ENCODE measurements around a stretch of chr10.

DNA sequence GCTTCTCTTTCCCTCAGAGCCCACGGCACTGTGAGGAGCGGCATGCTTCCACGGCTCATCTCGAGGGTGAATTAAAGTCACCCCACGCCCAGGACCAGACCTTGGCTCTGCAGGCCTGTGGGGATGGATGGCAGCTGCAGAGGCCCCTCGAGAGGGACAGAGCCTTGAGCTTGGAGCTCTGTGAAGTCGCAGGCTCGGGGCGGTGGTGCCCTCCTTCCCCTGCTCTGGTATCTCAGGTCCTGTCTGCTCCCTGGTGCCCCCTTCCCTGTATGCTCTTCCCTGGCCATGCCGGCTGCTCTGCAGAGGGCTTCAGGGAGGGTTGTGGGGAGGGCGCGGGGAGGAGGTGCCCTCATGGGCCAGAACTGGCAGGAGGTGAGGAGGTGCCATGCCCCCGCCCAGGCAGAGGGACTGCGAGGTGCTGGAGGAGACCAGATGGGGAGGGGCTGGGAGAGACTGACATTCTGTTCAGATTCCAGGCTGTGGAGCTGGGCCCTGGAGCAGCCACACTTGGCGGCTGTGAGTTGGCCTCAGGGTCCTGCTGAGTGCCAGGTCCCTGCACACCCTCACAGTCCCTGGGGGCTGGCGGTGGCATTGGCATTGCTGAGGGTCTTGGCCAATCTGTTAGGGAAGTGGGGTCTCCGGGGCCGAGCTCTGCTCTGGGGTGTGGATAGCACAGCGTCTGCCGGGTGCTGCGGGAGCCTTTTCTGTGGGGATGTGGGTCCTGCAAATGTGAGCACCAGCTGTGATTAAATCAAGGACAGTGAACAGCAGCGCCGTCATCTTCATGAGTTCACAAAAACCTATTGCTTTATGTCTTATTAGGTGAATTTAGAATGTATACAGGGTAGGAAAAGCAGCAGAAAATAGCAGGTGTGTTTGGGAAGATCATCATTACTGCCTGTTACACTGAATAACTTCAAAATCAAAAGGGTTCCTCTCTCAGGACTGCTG lies 25.4 kb downstream of the INPP5A start:
- PRO-cap = no peak
- RAMPAGE, long total RNA, 2 experiments = start-site peak on the plus strand in 1 of 2 experiments, centred at position 872 of the sequence, 5 reads per replicate

DNA sequence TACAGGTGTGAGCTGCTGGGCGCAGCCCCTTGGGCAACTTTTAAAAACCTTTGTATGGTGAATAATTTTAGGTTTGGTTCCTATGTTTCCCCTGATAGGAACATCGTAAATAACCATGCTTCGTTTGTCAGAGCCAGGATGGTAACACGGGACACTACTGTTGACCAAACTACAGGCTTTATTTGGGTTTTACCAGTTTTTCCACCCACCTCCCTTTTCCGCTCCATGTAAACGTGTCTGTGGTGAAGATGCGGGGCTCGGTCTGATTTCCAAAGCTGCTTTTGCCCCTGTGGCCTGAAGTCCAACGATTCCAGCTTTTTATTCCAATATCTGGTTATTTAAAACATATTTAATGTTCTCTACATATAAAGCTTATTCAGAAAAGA lies 29.8 kb downstream of the INPP5A start:
- PRO-cap = no peak
- RAMPAGE, long total RNA, 2 experiments = no peak in any of the 2 experiments

DNA sequence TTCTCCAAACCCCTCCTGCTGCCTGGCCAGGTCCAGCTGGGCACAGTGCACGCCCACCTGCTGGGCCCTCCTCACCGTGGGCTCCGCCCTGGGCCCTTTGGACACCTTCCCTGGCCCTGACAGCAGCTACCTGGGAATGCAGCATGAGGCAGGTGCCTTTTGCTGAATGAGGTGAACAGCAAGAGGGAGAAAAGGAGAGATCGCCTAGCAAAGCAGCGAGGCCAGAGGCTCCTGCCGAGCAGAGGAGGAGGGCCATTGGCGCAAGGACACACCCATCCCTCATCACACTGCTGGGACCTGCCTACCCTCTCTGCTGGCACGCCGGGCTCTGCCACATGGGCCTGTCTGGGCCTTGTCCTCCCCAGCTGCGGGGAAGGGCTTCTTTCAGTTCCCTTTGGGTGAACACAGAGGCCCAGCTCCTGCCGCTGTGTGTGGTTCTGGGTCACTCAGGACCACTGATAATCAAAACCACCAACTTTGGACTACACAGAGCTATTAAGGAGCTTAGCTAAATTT lies 33.5 kb downstream of the INPP5A start:
- PRO-cap = no peak
- RAMPAGE, long total RNA, 2 experiments = no peak in any of the 2 experiments

DNA sequence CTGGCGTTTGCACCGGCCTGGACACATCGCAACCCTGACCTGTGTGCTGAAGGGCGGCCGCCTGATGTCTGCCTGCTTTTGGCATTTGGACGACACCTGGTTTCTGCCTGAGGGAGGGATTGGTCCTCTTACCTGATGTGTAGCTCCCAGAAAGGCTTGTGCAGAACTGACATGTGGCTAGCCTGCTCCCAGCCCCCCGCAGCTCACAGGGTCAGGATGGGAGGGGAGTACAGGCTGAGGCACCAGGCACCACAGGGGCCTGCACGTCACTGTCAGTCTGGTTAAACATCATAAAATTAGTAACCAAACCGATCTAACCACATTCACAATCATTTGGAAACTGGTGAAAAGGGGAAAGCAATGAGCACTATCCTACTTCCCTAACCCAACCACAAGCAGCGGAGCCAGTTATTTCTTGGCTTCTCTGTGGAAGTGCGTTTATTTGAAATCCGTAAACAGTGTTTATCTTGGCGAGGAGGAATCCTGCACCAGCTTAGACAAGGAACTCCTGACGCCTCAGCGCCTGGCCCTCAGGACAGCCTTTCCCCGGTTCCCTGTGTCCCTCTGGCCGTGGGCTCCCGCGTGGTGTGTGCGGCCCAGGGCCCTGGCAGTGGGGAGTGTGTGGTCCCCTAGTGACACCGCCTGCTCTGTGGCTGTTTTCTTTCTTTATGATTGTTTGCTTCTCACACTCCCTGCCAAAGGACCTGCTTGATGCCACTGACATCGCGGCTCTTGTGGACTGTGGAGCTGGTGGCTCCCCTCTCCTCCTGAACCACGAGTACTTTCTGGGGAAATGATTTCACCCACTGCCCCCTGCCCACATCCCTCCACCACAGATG lies 37.8 kb downstream of the INPP5A start:
- PRO-cap = no peak
- RAMPAGE, long total RNA, 2 experiments = no peak in any of the 2 experiments

DNA sequence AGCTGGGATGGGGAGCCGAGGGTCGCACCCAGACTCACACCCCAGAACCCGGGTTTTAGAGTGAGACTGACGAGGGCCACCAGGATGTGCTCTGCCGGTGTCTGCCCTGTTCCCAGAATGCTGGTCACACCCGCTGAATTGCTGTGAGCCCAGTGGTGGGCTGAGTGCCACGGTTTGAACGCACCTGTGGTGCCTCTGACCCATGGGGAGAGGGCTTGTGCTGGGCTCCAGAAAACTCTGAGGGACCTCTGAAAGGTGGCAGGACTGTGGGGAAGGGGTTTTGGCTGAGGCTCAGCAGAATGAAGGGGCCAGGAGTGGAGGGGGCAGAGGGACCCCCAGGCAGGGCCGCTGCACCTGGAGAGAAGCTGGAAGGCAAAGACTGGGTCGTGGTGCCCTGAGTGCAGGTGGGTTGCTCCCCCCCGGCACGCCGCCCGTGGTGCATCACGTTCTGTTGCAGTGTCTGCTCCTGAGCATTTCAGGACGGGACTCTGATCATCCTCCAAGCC lies 39.3 kb downstream of the INPP5A start:
- PRO-cap = no peak
- RAMPAGE, long total RNA, 2 experiments = no peak in any of the 2 experiments

DNA sequence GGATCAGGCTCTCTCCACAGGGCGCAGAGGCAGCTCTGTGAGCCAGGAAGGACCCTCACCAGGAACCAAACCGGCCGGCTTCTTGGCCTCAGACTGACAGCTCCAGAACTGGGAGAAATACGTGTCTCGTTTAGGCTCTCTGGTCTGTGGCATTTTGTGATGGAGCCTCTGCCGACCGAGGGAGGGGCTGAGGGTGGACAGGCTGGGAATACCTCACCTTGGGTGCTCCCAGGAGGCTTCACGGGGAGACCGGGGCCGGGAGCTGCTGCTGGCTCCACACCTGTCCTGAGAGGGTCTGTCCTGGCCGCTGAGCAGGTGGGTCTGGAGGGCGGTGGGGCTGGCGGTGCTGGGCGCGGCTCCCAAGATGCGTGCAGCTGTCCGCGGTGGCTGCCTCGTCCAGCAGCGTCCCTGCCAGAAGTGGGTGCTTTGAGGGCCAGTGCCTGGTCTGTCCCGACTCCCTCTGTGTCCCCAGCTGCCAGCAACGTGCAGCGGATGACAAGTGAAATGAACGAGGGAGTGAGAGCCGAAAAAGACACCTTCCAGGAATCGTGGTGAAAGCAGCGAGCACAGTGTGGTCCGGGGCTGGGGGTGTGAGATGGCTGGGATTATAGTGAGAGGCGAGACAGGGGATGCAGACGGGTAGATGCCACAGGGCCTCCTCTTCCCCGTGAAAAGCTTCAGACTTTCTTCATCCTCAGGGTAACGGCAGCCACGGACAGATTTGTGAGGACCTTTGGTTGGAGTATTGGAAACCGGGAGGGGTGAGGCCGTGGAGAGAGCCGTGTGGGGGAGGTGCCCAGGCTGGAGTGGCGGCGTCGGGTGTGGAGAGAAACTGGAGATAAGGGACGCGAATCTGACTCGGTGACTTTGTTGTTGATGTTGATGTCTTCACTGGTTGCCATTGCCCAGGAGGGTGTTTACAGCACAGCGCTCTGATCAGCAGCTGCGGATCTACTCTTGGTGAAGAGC lies 89.8 kb downstream of the INPP5A start:
- PRO-cap = no peak
- RAMPAGE, long total RNA, 2 experiments = no peak in any of the 2 experiments

- PRO-cap = no peak
- RAMPAGE, long total RNA, 2 experiments = no peak in any of the 2 experiments
These were observed 91.6 kb downstream of the INPP5A start for GRCh38 chr10:132629090-132629653.

GRCh38 chr10:132642136-132642732 lies 104.6 kb downstream of the INPP5A start:
- PRO-cap = no peak
- RAMPAGE, long total RNA, 2 experiments = no peak in any of the 2 experiments

GRCh38 chr10:132721363-132722140 lies 64.4 kb downstream of the NKX6-2 start:
- PRO-cap = no peak
- RAMPAGE, long total RNA, 2 experiments = no peak in any of the 2 experiments

GRCh38 chr10:132913021-132913573 lies 29.3 kb downstream of the CFAP46 start:
- PRO-cap = no peak
- RAMPAGE, long total RNA, 2 experiments = no peak in any of the 2 experiments

- PRO-cap = unidirectional peak, minus-strand start at chr10:132965134; unidirectional peak, minus-strand start at chr10:132965312
- RAMPAGE, long total RNA, 2 experiments = no peak in any of the 2 experiments
These were observed 22.7 kb upstream of the CFAP46 start for GRCh38 chr10:132964729-132965875.

DNA sequence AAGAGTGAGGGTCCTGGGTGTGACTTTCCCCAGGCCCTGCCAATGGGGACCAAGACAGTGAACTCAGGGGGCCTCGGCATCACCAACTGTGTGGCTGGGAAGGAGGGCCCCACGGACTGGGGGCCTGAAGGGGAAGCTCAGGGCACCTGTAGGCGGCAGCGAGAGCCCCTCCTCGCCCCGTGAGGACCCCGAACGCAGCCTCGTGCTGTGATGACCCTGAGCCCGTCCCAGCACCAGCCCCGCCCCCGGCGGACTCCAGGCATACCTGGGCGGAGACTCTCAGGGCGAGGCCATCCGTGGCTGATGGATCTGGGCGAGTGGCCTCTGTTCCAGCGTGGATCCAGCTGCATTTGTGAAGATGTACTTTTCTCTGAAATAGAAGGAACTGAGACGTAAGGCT lies 50.4 kb upstream of the CFAP46 start:
- PRO-cap = no peak
- RAMPAGE, long total RNA, 2 experiments = no peak in any of the 2 experiments

DNA sequence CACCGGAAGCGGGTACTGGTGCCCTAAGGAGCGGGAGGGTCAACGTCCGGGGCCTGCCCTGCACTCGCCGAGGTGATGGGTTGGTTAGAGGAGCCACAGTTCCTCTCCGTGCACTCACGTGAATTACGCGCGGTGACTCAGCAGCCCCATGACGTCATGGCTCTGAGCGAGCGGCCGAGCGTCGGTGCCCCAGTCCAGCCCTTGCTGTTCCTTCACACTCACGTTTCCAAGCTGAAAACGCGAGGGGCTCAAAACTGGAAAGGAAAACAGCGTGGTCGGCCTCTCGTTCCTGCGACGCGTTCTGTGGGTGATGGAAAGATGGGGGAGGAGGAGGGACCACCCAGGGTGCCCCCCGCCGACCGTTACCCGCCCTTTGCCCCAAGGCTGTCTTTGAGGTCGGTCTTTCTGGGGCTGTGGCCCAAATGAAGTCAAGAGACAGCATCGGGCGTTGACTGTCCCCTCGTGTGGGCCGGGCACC lies 70.3 kb upstream of the CFAP46 start:
- PRO-cap = no peak
- RAMPAGE, long total RNA, 2 experiments = no peak in any of the 2 experiments

GRCh38 chr10:133013457-133014075 lies 71.2 kb upstream of the CFAP46 start:
- PRO-cap = no peak
- RAMPAGE, long total RNA, 2 experiments = no peak in any of the 2 experiments

DNA sequence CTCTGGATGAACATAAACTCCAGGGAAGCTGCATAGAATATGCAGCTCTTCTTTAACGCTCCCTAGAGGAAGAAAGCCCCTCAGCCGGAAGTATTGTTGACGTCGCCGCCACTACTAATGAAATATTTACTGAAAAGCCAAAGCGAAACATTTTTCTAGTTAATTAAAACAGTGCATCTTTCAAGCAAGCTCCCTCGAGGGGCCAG lies 72.6 kb upstream of the ADGRA1 start:
- PRO-cap = no peak
- RAMPAGE, long total RNA, 2 experiments = no peak in any of the 2 experiments

DNA sequence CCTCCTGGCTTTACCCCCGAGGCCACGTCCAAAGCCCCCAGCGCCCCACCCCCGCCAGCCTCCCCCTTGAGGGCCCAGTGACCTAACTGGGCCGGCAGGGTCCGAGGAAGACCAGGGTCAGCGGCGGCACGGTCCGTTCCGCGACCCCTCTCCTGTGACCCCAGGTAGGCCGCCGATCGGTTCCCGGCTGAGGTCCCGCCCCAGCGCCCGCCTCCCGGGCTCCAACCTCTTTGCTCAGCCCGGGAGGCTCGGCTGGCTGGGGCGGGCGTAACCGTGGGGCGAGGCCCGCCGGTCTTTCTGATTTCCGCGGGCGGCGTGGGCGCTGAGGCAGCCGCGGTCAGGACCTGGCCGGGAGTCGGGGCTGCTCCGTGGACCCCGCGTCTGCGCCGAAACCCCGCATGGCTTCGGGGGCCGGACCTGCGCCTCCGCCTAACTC lies 1.3 kb upstream of the VENTX start:
- PRO-cap = no peak
- RAMPAGE, long total RNA, 2 experiments = no peak in any of the 2 experiments

DNA sequence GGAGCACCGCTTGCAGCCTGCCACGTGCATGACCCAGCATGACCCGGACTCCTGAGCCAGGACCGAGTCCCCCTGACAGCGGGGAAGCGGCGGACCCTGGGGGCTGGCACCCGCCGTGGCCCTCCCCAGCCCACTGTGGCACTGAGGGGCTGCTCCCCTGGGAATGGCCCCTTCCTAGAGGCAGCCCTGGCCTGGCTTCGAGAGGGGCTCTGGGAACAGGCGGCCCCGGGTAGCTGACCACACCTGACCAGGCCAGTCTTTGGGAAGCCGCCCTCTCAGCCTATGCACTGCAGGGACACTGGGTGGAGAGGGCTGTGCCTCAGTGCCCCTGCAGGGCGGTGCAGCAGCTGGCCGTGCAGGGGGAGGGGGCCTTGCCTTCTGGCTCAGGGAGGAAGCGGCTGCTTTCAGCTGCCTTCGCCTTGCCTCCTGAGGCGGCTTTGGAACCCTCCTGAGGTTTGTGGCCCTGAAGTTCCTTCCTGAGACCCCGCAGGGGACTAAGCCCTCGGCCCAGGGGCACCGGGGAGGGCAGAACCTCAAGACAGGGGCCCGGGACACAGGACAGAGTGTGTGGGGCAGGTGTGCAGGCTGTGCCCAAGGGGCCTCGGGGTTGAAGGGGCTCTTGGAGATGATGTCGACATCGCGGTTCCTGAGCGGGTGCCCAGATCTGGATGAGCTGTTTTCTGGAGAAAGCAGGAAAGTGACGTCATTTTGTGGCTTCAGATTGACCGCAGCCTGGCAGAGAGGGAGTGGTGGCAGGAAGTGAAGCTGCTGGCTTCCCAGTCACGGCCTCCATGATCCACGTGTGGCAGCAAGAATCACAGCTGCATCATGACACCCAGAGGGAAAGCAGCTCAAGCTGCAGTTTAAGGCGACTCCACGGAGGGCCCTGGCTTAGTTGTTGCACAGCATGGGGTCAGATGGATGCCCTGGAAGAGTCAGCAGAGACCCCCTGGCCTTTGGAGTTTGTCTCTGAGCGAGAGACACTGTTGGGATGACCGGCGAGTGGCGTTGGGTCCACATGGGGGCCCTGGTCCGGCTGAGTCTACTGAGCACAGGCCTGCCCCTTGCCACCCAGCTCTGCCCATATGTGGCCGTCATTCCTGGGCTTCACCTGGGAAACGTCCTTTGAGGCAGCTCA lies 17.6 kb downstream of the ADAM8 start:
- PRO-cap = no peak
- RAMPAGE, long total RNA, 2 experiments = no peak in any of the 2 experiments

- PRO-cap = no peak
- RAMPAGE, long total RNA, 2 experiments = no peak in any of the 2 experiments
These were observed 9.5 kb downstream of the ADAM8 start for GRCh38 chr10:133267009-133267699.

GRCh38 chr10:133269240-133269540 lies 7.5 kb downstream of the ADAM8 start:
- PRO-cap = no peak
- RAMPAGE, long total RNA, 2 experiments = no peak in any of the 2 experiments

DNA sequence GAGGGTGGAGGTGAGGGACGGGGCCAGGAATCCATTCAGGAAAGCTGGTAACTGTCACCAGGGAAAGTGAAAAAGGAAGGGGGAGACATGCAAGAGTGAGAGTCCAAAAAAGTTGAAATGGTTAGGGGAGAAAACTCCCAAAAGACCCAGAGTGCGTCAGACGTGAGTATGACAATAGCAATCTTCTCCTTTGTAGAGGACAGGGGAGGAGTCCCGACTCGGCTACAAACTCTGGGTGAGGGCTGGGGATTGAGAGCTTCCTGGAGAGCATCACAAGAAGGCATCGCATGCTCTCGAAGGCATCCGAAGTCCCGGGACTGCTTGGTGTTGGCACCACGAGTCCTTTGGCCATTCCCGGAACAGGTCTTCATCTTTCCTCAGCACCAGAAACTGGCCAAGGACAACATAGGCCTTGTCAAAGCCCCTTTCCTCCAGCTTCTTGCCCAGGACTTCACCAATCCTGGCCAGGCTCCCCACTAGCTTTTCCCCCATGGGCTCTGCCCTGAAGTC lies 2.7 kb upstream of the PRAP1 start:
- PRO-cap = no peak
- RAMPAGE, long total RNA, 2 experiments = no peak in any of the 2 experiments